Camera-type eye (tissue), 1 donor: ENCODE results near the gene DHX38.

- RAMPAGE, long total RNA, result no peak
Measured at GRCh38 chr16:72051879-72052190, 2.5 kb upstream of the HP start.

- RAMPAGE, long total RNA, result no peak
Measured at GRCh38 chr16:72093730-72094931, at the start of gene DHX38. DHX38 (plus strand) TSS chr16:72093847.

GRCh38 chr16:72095915-72096437 lies 2.3 kb downstream of the DHX38 start:
- RAMPAGE, long total RNA, result no peak

DNA sequence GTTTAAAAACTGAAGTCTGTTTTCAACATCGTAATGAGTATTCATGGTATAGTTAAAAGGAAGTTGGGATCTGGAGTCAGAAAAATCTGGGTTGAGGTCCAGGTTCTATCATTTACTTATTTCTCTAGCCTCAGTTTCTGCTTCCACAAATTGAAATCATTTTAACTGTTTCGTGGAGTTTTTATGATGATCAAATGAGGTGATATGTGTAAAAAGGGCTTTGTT lies 33.0 kb downstream of the DHX38 start:
- RAMPAGE, long total RNA, result no peak

GRCh38 chr16:72627062-72628025 lies 420.6 kb downstream of the ZFHX3 start:
- RAMPAGE, long total RNA, result no peak

GRCh38 chr16:72850590-72850879 lies 197.4 kb downstream of the ZFHX3 start:
- RAMPAGE, long total RNA, result no peak

DNA sequence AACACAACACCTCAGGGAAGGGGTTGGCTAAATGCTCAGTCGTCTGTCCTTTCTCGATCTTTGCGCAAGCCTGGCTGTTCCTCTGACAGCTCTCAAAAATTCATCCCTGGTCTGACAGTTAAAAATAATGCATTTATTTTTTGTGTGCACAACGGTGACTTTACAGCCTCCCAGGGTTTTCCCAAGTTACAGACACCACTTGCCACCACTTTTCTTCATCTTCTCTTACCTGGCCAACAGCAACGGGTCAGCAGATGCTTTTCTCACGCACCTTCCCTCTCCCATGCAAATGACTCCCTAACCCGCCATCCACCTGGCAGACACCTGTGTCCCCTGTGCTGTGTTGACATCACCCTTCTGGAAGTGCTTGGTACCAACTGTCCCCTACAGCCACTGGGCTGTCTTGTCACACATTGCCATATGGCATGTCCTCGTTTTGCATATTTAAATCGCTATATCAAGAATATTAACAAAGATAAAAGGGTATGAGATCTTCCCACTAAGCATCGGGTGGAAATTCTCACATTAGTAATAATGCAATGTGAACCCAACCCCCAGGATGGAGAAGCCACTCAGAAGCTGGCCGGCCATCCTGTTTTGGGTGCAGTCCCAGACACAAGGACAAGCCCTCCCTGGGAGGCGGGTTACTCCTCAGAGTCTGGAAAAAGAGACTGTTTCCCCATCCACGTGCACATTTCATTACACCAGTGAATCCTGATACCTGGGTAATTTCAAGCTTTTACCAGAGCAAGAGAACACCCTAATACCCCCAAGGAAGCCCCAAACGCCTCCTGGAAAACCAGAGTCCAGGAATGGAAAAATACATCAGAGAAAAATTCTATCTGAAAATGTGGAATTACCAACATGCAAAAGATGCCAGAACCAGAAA lies 186.9 kb downstream of the ZFHX3 start:
- RAMPAGE, long total RNA, result no peak

GRCh38 chr16:72876215-72876645 lies 171.7 kb downstream of the ZFHX3 start:
- RAMPAGE, long total RNA, result no peak

DNA sequence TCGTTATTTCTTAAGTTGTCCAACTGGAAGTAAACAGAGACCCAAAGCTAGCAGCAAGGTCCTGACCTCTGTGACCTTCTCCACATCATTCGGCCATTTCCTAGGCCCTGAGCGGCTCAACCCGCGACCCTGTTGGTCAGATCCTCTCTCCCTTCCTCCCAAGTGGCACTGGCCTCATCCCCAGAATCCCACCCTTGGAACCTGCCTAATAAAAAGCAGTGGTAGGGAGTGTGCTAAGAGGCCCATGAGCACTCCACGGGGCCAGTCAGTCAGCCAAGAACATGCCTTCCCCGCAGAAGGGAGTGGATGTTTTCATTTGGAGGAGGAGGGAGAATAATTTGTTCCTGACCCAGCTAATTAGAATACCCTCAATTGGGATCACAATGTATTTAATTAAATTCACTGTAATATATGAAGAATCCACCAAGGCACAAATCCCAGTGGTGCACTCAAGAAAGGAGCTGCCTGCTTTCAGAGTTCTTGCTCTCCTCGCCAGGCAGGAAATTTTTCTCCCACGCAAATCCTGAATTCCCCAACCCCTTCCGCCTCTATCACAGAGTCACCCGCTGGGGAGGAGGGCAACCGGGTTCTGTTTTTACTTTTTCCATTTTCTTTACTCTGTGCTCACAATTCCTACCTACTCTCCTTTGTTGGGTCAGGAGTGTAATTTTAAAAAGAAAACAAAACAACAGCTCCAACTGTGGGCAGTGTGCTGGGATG lies 153.5 kb downstream of the ZFHX3 start:
- RAMPAGE, long total RNA, result no peak

DNA sequence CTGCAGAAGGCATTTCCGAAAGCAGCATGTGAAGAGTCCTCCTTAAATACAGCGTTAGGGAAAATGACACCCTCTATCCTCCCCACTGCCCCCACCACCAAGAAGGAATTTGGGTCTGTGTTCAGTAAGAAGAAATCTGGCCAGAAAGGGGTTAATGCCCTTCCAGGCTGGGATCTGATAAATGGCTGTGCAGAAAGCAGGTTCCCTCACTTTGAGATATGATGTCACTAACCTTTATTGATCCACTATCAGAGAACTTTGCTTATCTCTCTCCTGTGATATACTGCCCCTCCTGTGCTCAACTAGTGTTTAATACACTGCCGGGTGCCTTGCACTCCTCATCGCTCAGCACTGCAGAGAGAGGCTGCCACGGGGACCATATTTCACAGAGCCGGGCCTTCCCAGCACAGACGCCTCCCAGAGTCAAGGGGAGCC lies 20.3 kb downstream of the ZFHX3 start:
- RAMPAGE, long total RNA, result no peak

DNA sequence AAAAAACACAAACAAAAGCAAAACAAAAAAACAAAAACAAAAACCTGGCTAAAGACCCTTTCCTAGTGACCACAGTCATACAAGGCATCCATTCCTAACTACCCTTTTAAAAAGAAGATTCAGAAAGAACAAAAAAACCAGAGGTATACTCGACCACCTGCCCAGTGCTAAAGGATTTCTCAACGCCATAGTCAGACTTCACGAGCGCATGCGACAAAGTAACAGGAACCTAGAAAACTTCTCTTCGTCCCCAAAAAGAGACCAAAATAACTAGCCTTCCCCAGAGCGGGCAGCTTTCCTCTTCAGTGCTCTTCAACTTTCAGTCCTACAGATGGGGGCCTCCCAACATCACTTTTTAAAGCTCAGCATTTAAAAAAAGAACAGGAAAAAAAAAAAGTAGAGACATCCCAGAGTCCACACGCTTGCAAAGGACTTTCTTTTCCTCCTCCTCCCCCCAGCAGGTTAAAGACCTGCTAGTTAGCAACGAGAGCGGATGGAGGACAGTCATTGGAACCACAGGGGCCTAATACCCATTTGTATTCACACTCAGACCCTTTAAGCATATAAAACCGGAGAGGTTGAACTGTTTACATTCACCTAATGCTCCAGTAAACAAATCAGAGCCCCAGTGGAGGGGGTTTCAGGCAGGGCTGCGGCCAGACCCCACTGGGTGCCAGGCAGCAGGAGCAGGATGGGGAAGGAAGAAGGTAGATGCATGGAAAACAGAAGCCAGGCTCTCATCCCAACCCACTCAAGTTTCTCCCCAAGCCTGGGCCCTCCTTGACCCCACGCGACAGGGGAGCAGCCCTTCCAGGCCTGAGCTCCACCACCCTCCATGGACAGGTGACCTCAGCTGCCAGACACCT lies 15.4 kb downstream of the ZFHX3 start:
- RAMPAGE, long total RNA, result no peak

- RAMPAGE, long total RNA, result no peak
Measured at GRCh38 chr16:73056755-73057370, 8.9 kb upstream of the ZFHX3 start.

DNA sequence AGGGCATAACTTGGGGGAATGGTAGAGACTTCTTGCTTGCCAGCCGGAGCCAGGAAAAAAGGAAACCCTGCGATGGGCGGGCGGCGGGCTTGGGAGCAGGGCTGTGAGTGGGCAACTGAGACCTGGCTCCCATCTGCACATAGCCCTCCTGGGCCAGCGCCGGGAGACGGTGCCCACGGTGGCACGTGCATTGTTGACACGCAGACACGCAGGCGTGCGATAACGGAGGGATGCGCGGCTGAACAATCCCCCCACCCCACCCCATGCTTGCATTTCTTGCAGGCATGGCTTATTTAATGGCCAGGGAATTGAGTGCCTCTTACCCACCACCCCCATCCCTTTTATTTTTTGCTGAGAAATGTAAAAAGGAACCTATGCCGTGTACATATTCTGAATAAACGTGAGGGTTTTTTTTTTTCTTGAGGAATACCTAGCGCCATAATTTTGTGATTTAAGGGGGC lies 17.2 kb upstream of the ZFHX3 start:
- RAMPAGE, long total RNA, result no peak

DNA sequence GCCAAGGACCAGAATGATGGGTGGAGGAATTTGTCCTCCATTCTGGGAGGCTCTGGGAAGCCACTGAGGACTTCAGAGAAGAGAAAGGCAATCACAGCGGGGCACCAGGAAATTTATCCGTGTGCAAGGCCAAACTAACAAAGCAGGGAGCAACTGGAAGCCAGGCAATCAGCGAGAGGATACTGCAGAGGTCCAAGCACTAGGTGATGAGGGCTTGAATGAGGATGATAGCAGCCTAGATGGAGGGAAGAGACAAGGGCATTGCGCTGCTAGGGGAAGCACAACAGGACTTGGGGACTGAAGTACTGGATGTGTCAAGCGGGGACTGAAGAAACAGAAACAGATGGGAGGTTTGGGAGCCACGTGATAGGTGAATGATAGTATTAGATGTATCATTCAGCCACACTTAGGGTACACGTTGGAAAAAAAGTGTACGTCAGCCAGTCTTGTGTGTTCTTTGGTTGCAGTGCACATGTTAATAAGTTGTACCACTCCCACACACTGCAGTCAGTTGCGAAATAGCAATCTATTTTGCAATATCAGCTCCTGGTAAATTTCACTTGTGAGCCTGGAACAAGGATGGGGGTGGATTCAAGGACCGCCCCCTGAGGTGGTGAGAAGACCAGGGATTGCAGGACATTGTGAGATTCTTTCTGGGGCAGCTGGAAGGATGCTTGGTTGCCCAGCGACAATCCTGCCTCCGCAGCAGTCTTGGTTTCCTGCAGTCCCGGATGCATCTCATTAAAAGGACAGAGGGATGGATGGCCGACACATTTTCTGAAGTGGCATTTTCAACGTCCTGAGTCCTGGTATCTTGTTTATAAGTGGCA lies 78.4 kb upstream of the ZFHX3 start:
- RAMPAGE, long total RNA, result no peak

DNA sequence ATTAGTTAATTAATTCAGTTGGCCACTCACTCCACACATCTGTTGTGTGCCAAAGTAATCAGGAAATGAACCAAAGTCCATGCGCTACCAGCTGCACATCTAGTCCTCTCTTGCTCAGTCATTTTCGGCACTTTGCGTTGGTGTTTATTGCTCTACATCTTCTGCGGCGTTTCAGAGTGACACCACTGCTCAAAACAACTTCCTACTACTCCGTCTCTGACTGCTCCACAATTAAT lies 101.4 kb upstream of the ZFHX3 start:
- RAMPAGE, long total RNA, result no peak

- RAMPAGE, long total RNA, result no peak
Measured at GRCh38 chr16:73233071-73233461, 185.1 kb upstream of the ZFHX3 start.

GRCh38 chr16:73890722-73891050 lies 405.9 kb upstream of the PSMD7 start:
- RAMPAGE, long total RNA, result no peak

- RAMPAGE, long total RNA, result no peak
Measured at GRCh38 chr16:74302667-74303407, 6.2 kb downstream of the PSMD7 start.

DNA sequence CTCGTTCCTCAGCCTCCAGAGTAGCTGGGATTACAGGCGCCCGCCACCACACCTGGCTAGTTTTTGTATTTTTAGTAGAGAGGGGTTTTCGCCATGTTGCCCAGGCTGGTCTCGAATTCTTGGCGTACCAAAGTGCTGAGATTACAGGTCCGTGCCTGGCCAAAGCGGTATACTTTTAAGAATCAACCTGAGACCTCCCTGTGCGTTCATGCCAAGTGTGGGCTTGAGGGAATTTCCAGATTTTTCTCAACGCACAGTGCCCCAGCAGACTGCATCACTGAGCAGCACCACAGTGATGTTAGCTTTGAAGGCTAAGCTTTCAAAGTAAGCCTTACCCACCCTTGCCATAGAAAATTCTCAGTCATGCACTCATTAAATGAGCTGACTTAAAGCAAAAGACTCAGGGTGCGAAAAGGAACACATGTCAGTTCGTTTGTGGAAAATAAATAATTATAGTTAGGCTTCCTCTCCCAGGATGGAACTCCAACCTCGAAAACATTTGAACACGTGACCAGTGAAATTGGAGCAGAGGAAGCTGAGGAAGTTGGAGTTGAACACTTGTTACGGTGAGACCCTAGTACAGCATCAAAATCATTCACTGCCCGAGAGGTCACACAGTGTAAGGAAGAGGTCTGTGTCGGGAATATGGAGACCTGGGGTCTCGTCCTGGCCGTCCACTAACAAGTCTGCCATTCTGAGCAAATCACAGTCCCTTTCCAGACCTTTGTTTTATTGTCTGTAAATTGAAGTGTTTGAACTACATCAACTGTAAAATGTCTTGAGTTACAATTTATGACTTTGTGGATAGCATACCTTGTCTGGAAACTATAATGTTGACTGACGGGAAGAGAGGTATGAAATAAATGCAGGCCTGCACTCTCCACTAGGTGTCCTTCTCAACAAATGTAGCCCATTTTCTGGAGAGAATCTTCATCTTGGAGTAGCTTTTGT lies 7.5 kb downstream of the PSMD7 start:
- RAMPAGE, long total RNA, result no peak

- RAMPAGE, long total RNA, result no peak
Measured at GRCh38 chr16:74467486-74467953, 46.2 kb upstream of the CLEC18B start.